Caco-2 (cell line): Measurements from ENCODE around the genes CXCR2, SLC11A1 and PLCD4.

- PRO-cap: no peak
- RRBS: no CpG with 5 or more reads among the region's 16 CpGs
Measured at GRCh38 chr2:217956848-217957666, 45.7 kb downstream of the TNS1 start.

GRCh38 chr2:217975120-217975546 is 27.7 kb downstream of the TNS1 start:
- PRO-cap: no peak
- RRBS: no CpG with 5 or more reads among the region's 4 CpGs

- PRO-cap: no peak
- RRBS: no CpG with 5 or more reads among the region's 6 CpGs
Measured at GRCh38 chr2:218063393-218063965, 5.6 kb upstream of the RUFY4 start.

- PRO-cap: no peak
- RRBS: no CpG with 5 or more reads among the region's 10 CpGs
Measured at GRCh38 chr2:218125503-218126369, at the start of gene CXCR2. Gene CXCR2 (plus strand): TSS chr2:218126028.

GRCh38 chr2:218156069-218156626 is 10.6 kb downstream of the CXCR1 start:
- PRO-cap: no peak
- RRBS: no CpG with 5 or more reads among the region's 7 CpGs

- PRO-cap: no peak
- RRBS: no CpG with 5 or more reads among the region's 3 CpGs
Measured at GRCh38 chr2:218219779-218220333, 2.9 kb downstream of the ARPC2 start.

- PRO-cap: no peak
- RRBS: no CpG with 5 or more reads among the region's 2 CpGs
Measured at GRCh38 chr2:218225649-218226132, 8.7 kb downstream of the ARPC2 start.

- PRO-cap: no peak
- RRBS: no CpG with 5 or more reads among the region's 3 CpGs
Measured at GRCh38 chr2:218246431-218246738, 14.4 kb upstream of the GPBAR1 start.

GRCh38 chr2:218273385-218274334 is 3.3 kb downstream of the PNKD start:
- PRO-cap: no peak
- RRBS: no CpG with 5 or more reads among the region's 7 CpGs

DNA sequence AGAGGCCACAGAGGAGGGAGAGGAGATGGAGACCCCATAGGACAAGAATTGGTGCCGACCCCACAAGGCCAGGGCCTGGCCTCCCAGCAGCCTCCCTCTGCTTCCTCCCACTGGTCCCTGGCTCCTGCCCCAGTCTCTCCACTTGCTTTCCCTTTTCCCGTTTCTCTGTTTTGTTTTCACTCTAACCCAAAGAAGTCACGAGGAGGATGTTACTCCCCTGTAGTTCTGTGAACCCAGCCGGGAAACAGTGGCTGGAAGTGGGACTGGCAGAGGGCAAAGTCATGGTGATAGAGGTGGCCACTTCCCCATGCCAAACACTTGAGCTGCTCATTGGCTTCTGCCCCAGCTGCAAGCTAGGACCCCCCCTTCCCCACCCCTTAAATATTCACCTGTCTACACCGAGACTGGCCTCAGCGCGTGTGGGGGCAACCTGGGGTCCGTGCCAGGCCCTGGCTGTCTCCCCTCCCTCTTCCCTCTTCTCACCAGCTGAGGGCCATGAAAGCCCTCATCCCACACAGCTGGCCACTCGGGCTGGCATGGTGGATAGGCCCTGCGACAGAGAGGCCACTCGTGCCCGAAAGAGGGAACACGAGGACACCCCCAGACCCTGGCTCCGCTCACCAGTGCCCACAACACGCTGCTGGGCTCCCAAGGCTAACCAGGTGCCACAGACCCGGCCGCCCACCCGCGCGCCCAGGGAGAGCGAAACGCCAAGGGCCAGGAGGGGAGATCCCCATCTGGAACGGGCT is 548 bp downstream of the TMBIM1 start:
- PRO-cap: bidirectional peak, plus-strand start at position 515 of the sequence, minus-strand start at position 375 of the sequence
- RRBS: no CpG with 5 or more reads among the region's 23 CpGs

GRCh38 chr2:218381617-218382516 is at the start of gene SLC11A1:
Gene SLC11A1 (plus strand): TSS chr2:218382273.
- PRO-cap: no peak
- RRBS: no CpG with 5 or more reads among the region's 18 CpGs

DNA sequence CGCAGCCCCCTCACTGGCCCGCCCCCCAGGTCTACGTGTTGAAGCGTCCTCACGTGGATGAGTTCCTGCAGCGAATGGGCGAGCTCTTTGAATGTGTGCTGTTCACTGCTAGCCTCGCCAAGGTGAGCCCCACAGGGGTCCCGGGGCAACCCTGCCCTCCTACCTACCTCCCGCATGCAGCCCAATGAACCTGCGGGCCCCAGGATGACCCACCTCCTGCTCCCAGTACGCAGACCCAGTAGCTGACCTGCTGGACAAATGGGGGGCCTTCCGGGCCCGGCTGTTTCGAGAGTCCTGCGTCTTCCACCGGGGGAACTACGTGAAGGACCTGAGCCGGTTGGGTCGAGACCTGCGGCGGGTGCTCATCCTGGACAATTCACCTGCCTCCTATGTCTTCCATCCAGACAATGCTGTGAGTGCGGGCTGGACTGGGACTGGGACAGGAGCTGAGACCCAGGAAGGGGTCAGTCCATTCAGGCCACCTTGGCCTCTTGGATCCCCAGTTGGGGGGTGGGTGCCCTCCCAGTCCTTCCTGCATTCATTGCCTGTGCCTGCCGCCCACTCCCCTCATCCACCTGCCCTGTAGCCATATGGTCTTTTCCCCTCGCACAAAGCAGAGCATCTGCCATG is 3.5 kb downstream of the CTDSP1 start:
- PRO-cap: no peak
- RRBS: no CpG with 5 or more reads among the region's 25 CpGs

DNA sequence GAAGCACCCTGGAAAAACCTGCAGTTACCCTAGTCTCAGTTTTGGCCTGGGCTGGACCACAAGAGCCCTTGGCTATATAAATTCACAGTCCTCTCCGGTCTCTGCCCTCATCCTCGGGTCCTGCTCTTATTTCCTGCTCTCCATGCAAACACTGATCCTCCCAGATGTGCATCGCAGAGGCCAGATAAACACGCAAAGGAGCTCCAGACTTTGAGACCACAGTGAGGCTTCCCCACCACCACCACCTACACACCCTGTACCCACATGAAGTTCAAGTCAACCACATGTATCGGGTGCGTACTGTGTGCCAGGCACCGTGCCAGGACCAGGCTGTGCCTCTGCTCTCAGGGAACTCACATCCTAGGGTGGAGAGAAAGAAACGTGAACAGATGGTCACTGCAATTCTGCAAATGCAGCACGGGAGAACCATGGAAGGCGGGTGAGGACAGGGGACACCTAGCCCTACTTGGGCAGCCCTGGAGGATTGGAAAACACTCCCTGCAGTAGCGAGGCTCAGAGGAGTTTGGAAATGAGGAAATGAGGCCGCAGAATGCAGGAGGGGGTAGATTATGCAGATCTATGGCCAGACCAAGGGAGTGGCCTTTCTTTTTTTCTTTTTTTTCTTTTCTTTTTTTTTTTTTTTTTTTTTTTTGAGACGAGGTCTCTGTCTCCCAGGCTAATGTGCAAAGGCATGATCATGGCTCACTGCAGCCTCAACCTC is 7.5 kb downstream of the CTDSP1 start:
- PRO-cap: bidirectional peak, plus-strand start at position 578 of the sequence, minus-strand start at position 525 of the sequence
- RRBS: no CpG with 5 or more reads among the region's 13 CpGs

DNA sequence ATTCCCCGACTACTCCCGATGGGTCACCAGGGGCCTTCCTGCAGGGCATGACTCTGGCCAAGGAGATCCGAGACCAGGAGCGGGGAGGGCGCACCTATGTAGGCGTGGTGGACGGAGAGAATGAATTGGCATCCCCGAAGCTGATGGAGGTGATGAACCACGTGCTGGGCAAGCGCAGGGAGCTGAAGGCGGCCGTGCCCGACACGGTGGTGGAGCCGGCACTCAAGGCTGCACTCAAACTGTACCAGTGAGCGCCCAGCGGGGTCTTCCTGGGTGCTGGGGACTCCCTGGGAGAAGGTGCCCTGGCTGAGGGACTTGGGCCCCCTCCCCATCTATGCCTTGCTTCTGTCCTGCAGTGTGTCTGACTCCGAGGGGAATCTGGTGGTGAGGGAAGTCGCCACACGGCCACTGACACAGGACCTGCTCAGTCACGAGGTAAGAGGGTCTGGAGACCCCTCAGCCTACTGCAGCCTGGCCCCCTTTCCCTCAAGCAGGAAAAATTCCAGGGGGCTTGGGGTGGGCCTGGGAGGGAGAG is 10.4 kb downstream of the VIL1 start:
- PRO-cap: no peak
- RRBS: no CpG with 5 or more reads among the region's 21 CpGs

DNA sequence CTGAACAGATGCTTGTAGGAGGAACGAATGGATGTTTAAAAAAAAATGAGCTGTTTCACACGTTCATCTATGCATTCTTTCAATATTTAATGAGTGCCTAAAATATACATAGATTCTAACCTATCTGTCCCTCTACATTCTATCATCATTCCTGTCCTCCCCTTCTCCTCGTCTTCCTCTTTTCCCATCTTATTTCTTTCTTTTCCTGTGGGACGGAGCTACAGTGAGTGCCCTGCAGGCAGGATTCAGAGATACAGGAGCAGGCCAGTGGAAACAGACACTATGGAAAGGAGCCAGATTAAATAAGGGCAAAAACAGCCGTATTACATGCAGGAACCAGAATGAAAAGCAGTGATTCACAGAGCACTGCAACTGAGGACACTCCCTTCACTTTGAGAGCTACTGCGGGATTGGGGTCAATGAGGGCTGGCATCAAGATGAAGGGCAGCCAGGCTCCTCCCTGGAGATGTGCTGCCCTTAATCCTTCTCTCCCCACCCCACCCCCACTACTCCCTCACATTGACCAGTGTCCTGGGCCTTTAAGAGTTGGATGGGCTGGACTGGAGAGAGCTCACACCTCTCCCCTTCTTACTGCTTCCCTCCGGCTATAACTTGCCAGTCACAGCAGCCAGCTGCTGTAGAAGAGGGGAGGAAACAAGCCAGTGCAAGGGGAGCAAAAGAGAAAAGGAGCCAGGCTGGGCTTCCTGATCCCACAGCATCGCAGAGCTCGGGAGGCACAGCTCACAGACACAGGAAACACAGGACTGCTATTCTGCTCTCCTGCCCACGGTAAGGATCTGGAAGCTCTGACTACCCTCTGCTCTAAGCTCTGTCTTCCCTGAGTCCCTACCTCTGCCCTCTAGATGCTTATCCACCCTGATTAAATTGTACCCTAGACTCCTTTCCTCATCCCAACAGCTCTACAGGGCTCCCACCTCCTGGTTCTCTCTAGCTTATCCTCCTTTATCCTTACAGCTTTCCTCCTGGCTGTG is at the start of gene PLCD4:
Gene PLCD4, plus strand, starts transcription at position 618 of the 992 bp plus-strand sequence.
- PRO-cap: no peak
- RRBS: no CpG with 5 or more reads among the region's 10 CpGs

DNA sequence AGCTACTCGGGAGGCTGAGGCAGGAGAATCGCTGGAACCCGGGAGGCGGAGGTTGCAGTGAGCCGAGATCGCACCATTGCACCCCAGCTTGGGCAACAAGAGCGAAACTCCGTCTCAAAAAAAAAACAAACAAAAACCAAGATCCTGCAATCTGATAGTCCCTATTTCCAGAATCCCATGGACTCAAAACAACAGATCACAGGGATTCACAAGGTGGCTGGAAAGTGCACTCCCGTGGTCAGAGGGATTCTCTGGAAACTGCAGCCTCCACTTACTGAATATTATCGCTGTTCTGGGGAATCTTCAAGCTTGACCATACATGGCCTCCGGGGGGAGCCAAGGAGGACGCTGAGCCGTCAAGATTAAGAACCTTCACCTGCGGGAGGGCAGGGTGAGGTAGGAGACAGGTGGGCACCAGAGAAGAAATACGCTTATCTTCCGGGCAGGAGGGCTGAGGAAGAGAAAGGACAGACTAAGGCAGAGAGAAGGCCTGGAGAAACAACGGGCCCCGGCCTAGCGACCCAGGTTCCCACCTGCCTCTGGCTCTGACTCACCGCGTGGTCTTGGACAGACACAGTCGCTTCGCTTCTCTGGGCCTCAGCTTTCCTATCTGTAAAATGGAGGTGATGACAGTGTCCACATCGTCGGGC is 872 bp downstream of the ZNF142 start:
- PRO-cap: unidirectional peak, plus-strand start at position 399 of the sequence
- RRBS: 6% methylated on average over 7 of the region's 25 CpGs

GRCh38 chr2:218661228-218662211 is 2.0 kb downstream of the BCS1L start:
- PRO-cap: no peak
- RRBS: no CpG with 5 or more reads among the region's 24 CpGs

DNA sequence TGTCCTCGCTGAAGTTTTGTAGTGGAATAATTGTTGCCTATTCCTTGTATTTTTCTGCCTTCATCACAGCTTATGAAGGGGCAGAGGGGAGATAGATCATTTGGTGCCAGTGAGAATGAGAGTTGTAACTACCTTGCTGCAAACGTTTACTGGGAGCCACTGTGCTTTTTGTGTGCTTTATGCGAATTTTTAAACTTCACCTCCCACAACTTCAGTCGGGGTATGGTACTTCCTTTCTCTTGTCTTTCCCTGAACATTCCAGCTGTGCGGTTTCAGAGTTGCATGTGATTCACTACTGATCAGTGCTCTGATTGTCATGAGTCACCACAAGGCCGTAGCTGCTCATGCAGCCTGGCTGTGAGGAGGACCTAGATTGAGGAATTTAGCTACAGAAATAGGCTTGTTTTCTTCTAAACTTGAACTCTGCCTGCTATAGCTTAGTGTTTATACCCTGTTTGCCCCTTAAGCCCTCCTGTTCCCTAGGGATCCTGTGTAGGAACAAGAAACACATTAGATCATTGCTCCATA is 20.9 kb downstream of the TTLL4 start:
- PRO-cap: no peak
- RRBS: no CpG with 5 or more reads among the region's 6 CpGs

- PRO-cap: no peak
- RRBS: no CpG with 5 or more reads among the region's 5 CpGs
Measured at GRCh38 chr2:218755179-218755744, 26.7 kb upstream of the CYP27A1 start.

DNA sequence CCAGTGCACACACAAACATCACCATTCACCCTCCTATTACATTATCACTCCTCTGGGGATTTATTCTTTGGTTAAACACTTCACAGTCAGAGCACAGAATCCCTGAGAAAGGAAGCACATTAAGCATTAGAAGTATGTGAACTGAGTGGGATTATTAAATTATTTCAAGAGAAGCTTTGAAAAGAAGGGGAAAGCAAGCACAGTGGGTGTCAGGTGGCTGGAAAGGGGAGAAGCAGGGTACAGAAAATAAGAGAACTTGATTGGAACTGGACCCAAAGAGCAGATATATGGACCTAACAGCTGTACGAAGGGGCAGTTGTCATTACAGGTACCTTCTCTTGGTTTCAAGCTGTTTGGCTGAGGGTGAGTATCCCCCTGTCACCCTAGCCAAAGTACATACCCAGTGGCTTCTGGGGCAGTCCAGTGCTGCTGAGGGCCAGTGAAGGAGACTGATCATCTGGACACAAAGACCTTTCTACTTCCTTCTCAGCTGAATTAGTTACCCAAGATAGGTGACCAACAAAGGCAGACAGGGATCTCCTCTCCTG is 24.6 kb upstream of the CYP27A1 start:
- PRO-cap: no peak
- RRBS: no CpG with 5 or more reads among the region's 1 CpG